NT2/D1 (cell line): ENCODE data around the genes OR2T2, OR2T10 and LYPD8.

- RRBS, 2 experiments: no CpG with 5 or more reads among the region's 3 CpGs
Observed at GRCh38 chr1:248445267-248445764, at the start of gene OR2T2. OR2T2 (plus strand) TSS chr1:248445637.

DNA sequence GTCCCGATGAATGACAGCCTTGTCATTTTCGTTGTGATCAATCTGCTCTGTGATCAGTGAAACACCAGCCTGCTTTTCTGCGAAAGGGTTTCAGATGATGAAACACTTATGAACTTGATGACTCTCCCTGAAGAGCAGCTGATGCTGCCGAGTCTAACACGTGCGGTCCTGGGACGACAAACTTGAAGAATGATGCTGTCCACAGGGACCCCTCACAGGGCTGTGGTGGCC lies at the start of gene OR2T10:
OR2T10 (minus strand) TSS at position 142 of the 231 bp plus-strand sequence.
- RRBS, 2 experiments: no CpG with 5 or more reads among the region's 7 CpGs

- RRBS, 2 experiments: no CpG with 5 or more reads among the region's 4 CpGs
Observed at GRCh38 chr1:248755644-248755987, at the start of gene LYPD8. LYPD8 (minus strand) TSS chr1:248755759.

DNA sequence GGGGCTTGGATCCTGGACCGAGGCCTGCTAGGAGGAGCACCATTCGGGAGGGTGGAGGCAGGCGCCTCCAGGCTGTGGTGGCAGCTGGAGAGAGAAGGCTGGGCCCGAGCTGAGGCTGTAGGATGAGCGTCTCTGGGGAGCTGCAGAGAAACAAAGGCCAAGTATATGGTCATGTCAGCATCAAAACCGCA lies 593 bp downstream of the SH3BP5L start:
- RRBS, 2 experiments: no CpG with 5 or more reads among the region's 6 CpGs